Vagina (tissue), 1 donor: ENCODE results near the gene OR10G2.

DNA sequence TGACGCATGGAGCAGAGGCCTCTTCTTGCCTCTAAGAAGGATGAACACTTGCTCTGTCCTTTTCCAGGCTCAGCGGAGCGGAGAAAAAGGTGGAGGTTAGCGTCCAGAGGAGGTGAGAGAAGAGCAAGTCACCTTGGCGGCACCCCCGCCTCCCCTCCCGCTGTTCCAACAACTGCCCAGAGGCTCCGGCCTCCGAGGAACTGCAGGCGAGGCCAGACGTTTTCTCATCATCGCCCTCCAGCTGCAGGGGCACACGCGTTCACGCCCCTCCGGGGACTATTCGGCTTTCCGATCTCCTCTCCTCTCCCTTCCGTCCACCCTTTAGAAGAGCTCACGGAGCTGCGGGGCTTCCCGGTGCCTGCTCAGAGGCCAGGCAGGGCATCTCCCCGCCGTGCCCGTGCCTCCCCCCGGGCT lies 1.3 kb upstream of the ARHGEF40 start:
- PRO-cap, result unidirectional peak, plus-strand start at position 179 of the sequence
- RAMPAGE, long total RNA, result no peak

GRCh38 chr14:21069354-21069843 lies 705 bp upstream of the ARHGEF40 start:
- PRO-cap, result bidirectional peak, plus-strand start at chr14:21069599, minus-strand start at chr14:21069516
- RAMPAGE, long total RNA, result no peak

GRCh38 chr14:21087098-21088340 lies 10.9 kb downstream of the ZNF219 start:
- PRO-cap, result no peak
- RAMPAGE, long total RNA, result no peak

DNA sequence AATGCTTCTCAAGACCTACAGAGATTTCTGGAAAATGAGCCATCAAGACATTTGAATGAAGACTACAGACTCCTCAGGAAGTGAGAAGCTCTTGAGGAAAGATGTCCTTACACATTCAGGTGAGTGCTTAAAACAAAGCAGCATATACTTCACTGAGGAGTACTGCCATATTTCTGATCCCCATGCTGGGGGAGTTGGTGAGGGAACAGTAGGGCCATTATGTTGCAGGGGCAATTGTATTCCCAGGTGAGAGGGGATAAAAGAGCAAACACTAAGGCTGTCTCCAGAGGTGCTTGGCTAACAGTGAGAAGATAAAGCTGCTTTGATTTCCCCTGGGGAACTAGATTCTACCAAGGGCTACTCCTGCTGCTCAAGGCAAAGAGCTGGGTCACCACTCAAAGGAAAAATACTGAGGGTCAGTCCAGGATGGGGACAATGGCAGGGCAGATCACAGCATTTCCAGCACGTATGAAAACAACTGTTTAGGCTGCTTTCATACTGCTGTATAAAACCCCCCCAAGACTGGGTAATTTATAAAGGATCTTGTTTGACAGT lies 47.6 kb upstream of the OR5AU1 start:
- PRO-cap, result no peak
- RAMPAGE, long total RNA, result no peak

- PRO-cap, result no peak
- RAMPAGE, long total RNA, result start-site peak on the minus strand at chr14:21409960-21409974, 60 reads
Observed at GRCh38 chr14:21409751-21410236, 26.0 kb upstream of the SUPT16H start.

- PRO-cap, result no peak
- RAMPAGE, long total RNA, result no peak
Observed at GRCh38 chr14:21557202-21557727, 22.6 kb downstream of the OR10G3 start.

- PRO-cap, result no peak
- RAMPAGE, long total RNA, result no peak
Observed at GRCh38 chr14:21634681-21635312, at the start of gene OR10G2. Gene OR10G2 (minus strand): TSS chr14:21634940.

DNA sequence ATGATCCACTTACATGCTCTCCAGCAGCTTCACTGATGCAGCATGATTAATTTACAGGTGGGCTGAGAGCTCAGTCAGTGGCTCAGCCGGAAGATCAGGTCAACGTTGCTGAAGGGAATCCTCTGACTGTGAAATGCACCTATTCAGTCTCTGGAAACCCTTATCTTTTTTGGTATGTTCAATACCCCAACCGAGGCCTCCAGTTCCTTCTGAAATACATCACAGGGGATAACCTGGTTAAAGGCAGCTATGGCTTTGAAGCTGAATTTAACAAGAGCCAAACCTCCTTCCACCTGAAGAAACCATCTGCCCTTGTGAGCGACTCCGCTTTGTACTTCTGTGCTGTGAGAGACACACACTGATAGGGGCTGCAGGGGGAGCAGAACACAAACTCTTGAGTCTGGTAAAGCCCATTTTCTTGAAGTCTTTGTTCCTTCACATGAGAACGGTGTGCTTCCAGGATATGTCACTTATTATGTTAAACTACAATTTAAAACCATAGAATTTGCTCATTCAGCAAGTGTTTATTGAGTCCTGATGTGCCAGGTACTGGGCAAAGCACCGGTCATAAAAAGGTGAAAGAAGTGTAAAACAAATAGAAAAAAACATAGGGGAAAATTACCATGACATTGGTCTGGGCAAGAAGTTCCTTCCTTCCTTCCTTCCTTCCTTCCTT lies 50.5 kb upstream of the OR4E1 start:
- PRO-cap, result no peak
- RAMPAGE, long total RNA, result no peak

- PRO-cap, result no peak
- RAMPAGE, long total RNA, result no peak
Observed at GRCh38 chr14:21991190-21991569, 317.6 kb upstream of the OR4E1 start.

DNA sequence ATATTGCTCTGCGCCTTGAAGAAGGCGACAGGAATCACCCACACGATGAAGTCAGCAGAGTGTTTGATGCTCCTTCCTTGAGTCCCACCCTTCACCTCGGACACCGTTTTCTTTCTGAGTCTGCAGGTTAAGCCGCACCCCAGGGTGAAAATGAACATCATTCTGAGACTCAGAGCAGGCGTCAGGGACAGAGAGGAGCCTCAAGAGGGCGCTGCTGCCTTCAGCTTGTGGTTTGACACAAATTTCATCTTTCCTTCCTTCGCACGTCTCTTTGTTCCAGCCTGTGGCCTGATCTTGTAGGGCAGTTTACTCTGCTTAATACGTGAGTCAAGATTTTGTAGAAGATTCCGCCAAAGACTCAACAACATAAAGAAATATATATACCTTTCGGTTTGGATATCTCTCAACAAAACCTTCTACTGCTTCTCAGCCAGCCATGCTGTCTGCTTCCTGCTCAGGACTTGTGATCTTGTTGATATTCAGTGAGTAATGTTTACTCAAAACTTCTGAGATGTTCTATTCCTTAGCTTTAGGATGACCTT lies 329.2 kb upstream of the OR4E1 start:
- PRO-cap, result no peak
- RAMPAGE, long total RNA, result no peak

DNA sequence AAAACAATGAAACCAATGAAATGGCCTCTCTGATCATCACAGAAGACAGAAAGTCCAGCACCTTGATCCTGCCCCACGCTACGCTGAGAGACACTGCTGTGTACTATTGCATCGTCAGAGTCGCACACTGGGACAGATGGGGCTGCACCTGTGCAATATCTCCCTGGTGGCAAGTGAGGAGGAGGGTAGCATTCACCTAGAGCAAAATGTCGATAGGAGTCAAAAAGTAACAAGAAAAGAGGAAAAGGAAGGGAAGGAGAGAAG lies 450.5 kb upstream of the OR4E1 start:
- PRO-cap, result no peak
- RAMPAGE, long total RNA, result no peak

DNA sequence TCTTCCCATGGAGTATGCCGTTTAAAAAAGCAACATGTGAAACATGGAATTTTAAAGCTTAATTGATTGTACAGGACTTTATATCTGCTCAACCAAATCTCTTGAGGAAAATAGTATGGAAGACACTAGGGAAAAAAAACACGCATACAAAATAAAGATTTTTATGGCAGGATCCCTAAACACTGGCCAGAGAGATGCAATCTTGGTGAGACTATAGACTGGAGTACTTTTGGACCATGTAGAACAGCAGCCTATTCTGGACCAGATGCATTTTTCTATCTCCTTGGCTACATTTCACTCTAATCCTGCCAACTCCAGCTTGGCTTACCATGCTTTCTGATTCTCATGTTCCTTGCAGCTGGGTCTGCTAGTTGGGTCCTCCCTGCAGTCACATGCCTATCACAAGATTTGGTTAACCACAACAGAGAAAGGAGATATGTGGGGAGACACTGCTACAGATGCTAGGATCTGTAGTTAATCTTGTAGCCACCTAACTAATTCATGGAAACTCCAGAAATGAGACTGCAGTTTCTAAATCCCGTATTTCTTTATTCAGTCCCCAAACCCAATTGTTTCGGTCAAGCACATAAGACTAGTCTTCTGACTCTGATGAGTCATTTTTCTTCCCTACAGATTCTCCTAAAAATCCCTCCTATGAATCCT lies 410.8 kb downstream of the DAD1 start:
- PRO-cap, result no peak
- RAMPAGE, long total RNA, result no peak

DNA sequence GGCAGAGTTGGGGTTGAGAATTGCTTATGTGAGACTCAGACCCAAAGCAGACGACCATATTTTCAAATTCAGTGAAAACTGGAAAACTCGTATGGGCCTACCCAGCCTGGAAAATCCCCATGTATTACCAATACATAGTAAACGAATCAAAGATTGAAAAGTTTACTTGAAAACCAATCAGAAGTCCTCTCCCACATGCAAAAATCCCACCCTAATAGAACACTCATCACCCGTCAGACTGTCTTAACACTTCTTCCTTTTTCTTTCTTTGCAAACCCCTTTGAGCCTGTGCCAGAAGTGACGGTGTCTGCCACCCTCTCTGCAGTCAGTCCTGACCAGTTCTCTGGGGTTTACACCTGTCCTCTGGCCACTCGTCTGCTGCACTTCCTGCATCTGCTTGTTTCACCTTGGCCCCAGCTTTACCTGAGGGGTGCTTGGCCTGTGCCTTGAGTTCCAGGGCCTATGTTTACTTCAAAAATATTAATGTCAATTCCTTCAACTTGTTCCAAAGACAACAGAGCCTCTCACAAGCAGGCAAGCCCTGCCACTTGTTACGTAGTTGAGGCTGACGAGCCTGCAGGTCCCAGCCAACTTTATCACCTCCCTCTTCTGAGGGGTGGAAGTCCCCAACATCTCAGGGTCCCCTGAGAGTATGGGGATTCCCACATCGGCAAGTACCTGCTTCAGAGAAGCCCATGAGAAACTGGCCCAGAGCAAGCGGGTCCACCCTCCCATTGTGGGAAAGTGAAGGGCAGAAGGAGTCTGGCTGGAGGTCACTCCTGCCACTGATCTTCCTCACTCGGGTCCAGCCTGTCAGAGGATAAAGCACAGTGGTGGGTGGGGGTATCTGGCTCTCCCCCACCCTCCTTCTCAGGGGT lies 205.5 kb downstream of the DAD1 start:
- PRO-cap, result no peak
- RAMPAGE, long total RNA, result no peak

GRCh38 chr14:22492510-22493102 lies 96.4 kb downstream of the DAD1 start:
- PRO-cap, result no peak
- RAMPAGE, long total RNA, result no peak

GRCh38 chr14:22525121-22525947 lies 63.7 kb downstream of the DAD1 start:
- PRO-cap, result no peak
- RAMPAGE, long total RNA, result no peak

GRCh38 chr14:22545659-22546923 lies 42.9 kb downstream of the DAD1 start:
- PRO-cap, result no peak
- RAMPAGE, long total RNA, result no peak

GRCh38 chr14:22588020-22588772 lies 828 bp downstream of the DAD1 start:
- PRO-cap, result no peak
- RAMPAGE, long total RNA, result no peak

DNA sequence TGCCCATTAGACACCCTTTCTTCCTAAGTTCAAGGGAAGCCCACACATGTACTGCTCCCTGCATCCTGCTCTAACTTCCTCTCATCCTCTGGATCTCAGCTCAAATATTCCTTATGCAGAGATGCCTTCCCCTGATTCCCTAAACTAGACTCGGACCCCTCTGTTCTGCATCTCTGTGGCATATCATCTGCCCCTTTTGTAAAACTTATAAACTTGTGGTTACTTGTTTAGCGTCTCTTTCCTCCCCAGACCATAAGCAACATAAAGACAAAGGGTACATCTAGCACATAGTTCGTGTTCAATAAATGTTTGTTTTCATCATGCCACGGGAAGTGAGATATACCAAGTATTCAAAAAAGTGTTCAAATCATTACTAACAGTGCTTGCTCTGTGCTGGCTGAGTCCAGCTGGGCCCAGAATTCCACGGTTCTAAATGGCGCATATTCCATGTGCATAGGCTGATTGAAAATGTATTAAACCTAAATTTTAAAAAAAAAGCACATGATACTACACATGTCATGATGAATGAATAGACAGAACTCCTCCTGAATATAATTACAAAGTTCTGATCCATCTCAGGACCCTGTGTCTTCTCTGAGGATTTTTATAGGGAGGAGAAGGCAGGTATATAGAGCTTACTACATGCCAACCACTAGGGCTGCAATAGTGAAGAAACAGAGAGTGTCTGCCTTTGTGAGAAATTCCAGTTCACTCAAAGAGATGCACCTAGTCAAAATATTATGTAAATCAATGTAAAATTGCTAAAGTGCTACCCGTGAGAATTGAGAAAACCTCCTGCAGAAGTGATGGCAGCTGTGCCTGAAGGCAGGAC lies 14.8 kb downstream of the ABHD4 start:
- PRO-cap, result no peak
- RAMPAGE, long total RNA, result no peak

GRCh38 chr14:22791102-22791867 lies 23.9 kb downstream of the SLC7A7 start:
- PRO-cap, result no peak
- RAMPAGE, long total RNA, result no peak

DNA sequence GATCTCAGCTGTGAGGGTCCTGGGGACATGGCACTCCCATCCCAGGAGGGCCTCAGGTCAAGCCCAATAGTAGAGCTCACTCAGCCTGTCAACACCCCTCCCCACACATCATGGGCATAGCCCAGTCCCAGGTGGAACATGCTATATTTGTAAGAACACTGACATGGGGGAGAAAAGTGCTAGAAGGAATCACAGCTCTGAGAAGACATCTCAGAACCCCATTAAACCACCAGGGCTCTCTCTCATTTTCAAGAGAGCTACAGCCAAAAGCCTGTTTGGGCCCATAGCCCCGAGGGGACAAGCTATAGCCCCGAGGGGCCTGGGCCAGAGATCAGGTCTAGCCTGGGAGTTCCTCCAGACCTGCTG lies 4.6 kb downstream of the MMP14 start:
- PRO-cap, result no peak
- RAMPAGE, long total RNA, result no peak